PFSK-1 (cell line): ENCODE measurements around the genes SPDYE1, DBNL, AEBP1, YKT6 and DDX56.

DNA sequence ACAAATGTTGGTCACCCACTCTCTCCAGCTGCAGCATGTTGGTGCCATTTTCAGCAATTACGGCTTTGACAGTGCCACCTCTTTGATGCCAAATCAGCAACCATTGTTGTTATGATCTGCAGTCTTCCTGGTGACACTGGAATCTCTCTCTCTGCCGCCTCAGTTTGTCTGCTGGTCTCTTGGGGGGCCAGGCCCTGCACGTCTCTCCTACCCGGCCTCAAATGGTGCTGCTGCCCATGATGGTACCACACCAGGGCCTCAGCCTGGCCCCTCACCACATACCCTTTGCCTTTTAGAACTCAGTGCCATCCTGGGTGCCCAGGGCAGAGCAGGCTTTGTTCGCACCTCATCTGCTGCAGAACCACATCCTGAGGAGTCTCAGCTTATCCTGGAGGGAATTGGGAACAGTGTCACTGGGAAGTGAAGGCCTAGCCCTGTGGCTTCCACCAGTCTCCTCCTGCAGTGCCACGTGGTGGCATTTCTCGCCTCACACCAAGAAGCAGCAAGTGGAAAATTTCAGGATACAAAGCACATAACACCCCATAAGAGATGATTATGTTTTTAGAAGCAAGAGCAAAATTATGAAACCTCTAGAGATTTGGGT is 26.7 kb downstream of the UBE2D4 start:
- RRBS: no CpG with 5 or more reads among the region's 7 CpGs

- RRBS: no CpG with 5 or more reads among the region's 3 CpGs
Measured at GRCh38 chr7:43997658-43998122, at the start of gene SPDYE1. Gene SPDYE1 (plus strand): TSS chr7:43997897.

DNA sequence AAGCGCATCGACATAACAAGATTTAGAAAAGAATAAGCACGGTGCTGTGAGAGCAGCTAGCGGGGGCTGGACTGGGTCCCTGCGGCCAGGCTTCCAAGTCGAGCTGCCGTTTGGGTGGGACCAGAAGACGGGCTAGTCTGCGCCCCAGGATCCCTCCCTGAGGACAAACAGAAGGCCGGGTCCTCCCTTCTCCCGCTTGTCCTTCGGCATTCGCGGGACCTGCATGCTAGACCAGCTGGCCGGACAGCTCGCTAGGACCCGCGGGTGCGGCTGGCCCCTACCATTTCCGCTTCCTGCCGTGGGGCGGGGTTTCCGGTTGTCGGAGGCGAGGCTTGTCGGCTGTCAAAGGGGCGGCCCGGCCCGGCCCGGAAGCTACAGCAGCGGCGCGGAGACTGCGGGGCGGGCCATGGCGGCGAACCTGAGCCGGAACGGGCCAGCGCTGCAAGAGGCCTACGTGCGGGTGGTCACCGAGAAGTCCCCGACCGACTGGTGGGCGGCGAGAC is at the start of gene DBNL:
Gene DBNL, plus strand, starts transcription at position 371 of the 503 bp plus-strand sequence.
- RRBS: 2% methylated on average over 28 of the region's 47 CpGs

DNA sequence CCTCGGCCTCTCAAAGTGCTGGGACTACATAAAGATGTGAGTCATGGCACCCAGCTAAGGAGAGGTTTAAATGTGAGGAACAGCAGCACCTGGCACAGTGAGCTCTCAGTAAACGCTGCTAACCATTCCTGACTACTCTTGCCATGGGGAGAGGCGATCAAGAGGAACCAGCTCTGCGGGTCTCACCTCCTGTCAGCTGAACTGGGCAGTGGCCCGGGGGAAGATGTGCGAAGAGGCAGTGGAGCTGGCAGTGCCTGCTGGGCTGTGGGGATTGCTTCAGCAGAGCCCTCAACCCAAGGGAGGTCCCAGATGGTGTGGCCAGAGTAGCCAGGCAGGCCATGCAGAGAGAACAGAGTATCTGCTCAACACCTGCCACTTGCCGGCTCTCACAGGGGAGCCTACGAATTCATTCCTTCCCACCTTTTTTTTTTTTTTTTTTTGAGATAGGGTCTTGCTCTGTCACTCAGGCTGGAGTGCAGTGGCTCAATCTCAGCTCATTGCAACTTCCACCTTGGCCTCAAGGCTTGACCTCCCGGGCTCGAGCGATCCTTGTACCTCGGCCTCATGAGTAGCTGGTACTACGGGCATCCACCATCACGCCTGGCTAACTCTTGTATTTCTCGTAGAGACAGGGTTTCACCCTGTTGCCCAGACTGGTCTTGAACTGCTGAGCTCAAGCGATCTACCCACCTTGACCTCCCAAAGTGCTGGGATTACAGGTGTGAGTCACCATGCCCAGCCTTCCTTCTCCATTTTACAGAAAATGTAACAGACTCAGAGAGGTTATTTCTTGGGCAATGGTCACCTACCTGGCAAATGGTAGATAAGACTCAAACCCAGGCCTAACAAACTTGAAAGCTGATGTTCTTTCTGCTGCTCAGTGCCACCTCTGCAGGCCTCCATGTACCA is 6.8 kb downstream of the POLM start:
- RRBS: no CpG with 5 or more reads among the region's 16 CpGs

DNA sequence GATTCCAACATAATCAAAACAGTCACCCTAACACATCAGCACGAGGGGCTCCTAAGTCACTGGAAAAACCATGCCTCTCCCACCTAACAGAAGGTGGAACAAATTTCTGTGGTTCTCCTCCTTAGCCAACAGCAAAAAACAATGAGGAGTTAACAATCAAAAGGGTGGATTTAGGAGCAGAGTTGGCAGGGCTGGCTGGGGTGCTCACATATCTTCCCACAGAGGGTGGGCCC is 5.5 kb downstream of the POLM start:
- RRBS: no CpG with 5 or more reads among the region's 1 CpG

DNA sequence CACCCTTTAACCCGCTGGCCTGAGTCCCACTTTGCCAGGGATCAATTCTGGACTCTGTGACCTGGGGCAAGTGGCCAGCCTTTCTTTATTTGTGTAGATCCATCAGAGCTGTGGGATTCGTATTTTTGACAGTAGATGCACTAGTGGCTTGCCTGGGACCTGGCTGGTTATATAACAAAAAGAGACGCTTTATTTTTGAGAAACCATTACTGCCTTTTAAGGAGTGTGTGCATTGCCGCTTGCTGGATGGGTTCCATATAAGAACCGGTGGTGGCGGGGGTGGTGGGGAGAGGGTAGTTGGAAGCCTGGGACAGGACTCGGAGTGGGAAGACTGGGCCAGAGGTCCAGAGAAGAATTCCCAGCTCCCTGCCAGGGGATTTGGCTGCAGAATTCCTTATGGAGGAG is 7.9 kb upstream of the POLM start:
- RRBS: no CpG with 5 or more reads among the region's 7 CpGs

DNA sequence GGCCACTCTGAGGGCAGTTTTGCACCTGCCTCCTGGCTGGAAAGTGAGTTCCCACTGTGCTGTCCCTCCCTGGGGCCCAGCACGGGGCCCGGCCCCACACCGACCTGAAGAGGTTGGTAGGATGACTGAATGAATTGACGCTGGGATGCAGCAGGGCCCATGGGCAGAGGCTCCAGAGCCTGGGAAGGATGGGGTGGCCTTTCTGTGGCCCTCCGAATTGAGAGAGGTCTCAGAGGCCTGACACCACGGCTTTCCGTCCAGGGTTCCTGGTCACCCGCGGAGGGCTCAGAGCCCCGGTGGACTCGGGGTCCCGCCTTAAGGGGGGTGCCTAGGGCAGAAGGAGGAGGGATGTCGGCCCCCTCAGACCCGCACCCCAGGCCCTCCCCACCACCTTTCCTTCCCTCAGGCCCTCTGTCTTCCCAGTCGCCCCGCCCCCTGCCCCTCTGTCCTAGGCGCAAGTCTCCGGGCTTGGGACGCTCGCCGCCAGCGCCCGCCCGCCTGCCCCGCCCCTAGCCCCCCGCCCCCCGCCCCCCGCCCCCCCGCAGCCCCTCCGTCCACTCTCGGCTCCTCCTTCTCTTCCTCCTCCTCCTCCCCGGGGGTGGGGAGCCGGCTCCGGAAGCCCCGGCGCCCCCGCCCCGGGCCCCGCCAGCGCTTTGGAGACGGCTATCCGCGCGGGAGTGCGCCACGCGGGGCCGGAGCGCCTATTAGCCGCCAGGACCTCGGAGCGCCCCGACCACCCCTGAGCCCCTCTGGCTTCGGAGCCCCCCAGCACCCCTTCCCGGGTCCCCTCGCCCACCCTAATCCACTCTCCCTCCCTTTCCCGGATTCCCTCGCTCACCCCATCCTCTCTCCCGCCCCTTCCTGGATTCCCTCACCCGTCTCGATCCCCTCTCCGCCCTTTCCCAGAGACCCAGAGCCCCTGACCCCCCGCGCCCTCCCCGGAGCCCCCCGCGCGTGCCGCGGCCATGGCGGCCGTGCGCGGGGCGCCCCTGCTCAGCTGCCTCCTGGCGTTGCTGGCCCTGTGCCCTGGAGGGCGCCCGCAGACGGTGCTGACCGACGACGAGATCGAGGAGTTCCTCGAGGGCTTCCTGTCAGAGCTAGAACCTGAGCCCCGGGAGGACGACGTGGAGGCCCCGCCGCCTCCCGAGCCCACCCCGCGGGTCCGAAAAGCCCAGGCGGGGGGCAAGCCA is at the start of gene AEBP1:
Gene AEBP1, plus strand, starts transcription at position 645 of the 1,190 bp plus-strand sequence.
- RRBS: 14% methylated on average over 24 of the region's 94 CpGs

DNA sequence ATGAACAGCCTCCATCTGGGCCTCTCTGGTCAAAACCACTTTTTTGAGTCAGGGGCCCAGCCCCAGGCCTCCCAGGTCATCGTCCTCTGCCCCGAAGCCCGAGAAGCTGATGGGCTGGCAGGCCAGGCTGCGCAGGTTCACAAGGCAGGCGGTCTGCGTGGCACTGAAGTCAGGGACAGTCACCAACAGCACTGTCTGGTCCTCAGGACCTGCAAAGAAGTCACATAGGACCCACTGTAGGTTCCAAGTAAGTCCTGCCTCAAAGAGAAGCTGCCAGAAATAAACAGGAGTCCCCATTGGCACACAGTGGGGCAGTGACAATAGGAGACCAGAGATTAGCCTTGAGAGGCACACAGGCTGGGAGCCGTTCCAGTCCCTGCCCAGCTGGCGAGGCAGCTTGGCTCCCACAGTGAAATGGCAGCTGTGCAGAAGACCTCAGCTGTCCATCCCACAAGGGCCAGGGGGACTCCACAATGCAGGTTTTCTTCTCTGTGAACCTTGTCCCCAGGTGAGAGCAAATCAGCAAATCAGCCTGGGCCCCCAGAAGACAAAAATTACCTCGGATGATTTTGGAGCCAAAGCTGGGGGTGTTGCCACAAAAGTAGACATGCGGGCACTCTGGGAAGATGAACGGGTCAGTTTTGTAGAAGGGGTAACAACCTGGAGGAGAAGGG is 8.5 kb downstream of the POLD2 start:
- RRBS: no CpG with 5 or more reads among the region's 11 CpGs

DNA sequence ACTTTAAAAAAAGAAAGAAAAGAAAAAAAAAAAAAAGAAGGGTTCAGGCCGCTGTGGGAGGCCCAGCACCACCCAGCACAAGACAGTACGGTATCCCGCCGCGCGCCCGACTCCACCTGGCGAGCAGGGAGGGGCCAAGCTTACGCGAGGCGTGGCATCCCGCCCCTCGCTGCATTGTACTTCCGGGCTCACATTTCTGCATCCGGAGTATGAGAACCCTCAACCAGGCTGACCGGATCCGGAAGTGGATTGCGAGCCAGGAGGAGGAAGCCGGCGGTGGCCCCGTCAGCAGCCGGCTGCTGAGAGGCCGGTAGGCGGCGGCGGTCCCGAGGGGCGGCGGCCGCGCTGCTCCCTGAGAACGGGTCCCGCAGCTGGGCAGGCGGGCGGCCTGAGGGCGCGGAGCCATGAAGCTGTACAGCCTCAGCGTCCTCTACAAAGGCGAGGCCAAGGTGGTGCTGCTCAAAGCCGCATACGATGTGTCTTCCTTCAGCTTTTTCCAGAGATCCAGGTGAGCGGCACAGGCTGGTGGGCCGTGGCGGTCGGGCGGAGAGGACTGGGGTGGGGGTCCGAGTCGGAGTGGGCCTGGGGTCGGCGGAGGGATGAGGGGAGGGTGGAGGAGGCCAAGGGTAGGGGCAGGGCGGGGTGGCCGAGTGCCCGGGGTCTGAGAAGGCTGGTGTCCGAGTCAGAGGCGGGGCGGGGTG is at the start of gene YKT6:
Gene YKT6, plus strand, starts transcription at position 247 of the 701 bp plus-strand sequence.
- RRBS: 3% methylated on average over 4 of the region's 56 CpGs

DNA sequence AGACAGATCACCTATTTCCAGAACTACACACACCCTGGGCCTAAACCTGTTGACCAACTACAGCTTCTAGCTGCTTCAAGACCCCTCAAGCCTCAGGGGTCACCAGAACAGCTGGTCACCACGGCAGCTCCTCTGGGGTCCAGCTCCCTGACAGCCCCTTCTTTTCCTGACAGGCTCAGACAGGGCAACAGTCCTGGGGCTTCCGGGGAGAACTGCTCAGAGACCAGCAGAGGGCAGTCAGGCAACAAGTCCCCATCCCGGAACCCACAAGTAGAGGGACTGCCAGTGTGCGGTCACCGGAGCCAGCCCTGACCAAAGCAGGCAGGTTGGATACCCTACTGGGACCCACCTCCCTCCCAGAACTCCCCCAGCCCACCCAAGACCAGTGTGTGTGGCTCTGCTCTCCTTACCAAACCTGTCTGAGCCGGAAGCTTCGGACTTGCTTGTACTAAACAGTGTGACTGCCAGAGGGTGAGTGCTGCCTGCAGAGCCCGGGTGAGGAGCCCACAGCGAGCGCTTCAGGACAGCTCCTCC is 40.2 kb downstream of the YKT6 start:
- RRBS: 2% methylated on average over 3 of the region's 10 CpGs

DNA sequence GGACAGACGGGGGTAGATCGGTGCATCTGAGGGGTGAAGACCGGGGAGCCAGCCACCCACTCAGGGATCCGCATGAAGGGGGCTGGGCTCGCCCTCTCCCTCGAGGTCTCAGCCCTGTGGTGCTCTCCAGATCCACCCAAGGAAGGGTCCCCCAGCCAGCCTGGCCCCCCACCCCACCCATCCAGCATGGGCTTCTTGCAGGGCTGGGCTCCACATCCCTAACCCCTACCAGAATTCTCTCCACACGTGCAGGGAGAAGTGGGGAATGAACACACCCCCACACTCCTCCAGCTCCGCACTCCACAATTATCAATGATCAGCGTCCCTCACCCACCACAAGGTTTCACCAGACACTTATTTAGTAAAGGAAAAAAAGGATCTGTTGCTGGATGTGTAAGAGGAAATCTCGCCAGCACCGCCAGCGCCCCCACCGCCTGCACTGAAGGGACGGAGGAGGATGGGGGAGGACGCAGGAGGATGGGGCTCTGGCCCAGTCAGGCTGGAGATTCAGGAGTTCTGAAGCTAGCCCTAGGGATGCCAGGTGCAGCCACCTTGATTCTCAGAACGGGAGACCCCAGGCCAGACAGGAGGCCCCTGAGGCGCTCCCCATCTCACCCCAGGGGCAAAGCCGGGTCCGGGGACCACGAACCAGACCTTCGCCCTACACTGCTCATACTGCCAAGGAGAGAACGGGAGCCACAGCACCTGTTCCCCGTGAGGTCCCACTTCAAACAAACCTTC is 1.4 kb downstream of the CAMK2B start:
- RRBS: no CpG with 5 or more reads among the region's 23 CpGs

GRCh38 chr7:44573310-44574564 is at the start of gene DDX56:
Gene DDX56 (minus strand): TSS chr7:44573908.
- RRBS: 1% methylated on average over 23 of the region's 85 CpGs

- RRBS: 3% methylated on average over 7 of the region's 21 CpGs
Measured at GRCh38 chr7:44581257-44581860, 672 bp downstream of the TMED4 start.

DNA sequence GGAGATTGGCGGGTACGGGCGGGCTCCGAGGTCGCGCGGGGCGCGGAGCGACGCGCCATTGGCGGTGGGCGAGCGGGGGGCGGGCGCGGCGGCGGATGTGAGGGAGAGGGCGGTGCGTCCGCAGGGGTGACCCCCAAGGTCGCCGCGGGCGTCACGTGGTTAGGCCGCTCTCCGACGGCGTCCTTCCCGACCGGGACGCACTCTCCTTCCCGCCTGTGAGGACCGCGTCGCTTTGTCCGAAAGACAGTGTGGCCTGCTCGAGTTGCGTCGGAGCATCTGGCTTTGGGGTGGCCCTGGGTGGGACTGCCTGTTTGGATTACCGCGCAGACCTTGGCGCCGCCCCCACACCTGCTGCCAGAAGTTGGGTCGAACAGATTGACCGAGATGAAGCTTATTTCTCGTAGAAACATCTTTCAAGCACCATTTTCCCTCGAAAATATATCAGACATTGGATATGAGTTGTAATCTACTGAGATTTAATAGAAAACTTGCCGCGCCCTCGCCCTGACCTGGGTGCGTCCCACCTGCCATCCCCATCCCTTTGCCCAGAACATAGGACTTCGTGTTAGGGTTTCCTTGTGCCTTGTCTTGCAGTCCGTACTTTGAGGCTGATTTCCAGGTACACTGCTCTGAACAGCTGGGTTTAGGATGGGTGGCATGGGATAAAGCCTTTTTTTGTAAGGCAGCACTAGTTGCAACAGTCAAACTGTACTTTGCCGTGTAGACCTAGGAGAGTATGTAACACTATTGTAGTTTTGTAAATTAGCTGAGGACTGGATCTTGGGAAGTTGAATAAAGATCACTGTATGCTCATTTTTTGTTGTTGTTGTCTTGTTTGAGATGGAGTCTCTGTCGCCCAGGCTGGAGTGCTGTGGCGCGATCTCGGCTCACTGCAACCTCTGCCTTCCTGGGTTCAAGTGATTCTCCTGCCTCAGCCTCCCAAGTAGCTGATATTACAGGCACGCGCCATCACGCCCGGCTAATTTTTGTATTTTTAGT is 758 bp downstream of the OGDH start:
- RRBS: no CpG with 5 or more reads among the region's 66 CpGs

DNA sequence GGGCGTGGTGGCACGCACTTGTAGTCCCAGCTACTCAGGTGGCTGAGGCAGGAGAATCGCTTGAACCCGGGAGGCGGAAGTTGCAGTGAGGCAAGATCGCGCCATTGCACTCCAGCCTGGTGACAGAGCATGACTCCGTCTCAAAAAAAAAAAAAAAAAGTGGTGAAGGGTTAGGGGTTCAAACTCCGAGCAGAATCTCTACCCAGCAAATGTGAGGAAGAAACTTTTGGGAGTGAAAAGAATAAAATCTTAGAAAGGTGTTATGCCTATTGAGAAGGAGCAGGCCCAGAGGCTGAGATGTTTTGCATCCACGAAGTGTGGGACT is 53.1 kb upstream of the ZMIZ2 start:
- RRBS: no CpG with 5 or more reads among the region's 10 CpGs

DNA sequence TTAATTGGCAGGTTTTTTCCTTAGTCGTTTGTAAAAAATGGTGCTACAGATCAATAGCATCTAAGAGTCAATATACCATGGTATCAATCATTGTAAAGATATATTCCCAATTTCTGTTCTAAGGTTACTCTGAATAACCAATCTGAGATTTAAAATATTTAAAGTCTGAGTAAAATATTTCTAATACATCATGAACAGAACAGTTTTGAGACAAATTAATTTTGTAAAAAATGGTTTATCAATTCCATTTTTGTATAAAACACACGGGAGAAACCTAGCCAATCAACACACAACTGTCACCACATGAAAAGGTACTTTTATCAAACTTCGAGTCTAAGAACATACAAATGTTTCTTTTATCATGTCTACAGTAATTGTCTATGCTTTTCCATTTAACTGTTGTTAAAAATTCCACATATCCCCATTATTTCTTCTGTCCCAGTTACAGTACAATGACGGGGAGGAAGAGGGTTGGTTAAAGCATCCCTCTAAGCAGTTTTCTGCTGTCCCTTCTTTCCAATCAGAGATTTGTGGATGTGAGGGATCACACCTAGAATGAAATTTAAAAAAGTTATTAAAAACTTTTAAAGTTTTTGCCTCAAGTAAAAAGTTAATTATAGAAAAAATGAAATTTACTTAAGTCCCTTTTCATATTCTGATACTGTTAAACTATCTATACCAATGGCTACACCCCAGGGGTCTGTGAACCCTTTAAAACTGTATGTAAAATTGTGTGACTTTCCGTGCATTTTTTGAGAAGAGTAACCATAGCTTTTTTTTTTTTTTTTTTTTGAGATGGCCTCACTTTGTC is 13.7 kb downstream of the H2AZ2 start:
- RRBS: no CpG with 5 or more reads among the region's 5 CpGs

DNA sequence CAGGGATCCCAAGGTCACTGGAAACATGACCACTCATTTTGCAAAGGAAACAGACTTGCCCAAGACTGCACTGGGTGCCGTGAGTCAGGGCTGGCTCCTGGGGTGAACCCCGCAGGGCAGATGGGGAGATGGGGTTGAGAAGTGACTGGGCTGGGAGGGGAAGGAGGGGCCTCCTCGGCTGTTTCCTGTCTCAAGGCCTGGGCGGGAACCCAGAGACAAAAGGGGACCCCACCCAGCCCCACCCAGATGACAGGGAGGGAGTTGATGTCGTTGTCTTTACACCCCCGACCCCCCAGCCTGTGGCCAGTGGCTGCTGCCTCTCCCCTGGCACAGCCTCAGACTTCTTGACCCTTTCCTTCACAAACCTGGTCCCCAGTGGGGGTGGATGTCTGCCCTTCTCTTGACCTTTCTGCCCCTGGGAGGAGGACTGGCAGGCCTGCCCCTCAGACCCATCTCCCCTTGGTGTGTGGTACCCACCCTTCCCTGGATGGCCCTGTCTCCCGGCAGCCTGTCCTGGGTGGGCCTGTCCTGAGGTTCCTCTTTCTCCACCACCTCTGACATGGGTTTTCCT is 1.4 kb downstream of the MYO1G start:
- RRBS: no CpG with 5 or more reads among the region's 7 CpGs

GRCh38 chr7:44984358-44984942 is 5.6 kb upstream of the MYO1G start:
- RRBS: no CpG with 5 or more reads among the region's 4 CpGs

- RRBS: no CpG with 5 or more reads among the region's 12 CpGs
Measured at GRCh38 chr7:45068125-45068898, 20.5 kb downstream of the NACAD start.

DNA sequence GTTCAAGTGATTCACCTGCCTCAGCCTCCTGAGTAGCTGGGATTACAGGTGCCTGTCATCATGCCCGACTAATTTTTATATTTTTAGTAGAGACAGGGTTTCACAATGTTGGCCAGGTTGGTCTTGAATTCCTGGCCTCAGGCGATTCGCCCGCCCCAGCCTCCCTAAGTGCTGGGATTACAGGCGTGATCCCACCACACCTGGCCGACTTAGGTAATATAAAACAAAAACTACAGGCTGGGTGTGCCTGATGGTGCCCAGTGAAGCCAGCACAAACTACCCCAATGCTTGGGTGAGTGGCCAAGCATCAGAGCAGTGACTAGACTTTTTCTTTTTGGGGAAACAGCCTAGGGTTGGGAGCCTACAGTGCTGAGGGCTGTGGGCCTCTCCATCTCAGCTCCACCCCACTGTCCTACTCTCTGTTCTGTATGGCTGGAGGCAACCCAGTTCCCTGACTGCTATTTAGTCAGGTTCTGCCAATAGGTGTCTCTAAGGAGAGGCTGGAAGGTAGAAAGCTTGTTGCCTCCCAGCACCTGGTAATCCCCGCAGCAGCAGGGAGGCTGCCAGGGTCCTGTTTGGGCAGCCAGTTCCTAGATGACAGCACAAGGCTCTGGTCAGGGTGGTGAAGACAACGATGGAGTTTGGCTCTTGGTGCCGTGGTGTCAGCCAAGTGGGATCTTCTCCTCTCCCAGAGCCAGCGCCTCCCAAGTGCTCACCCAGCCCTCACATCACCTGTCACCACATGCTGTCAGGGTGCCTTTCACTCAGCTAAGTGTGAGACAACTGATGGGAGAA is 10.4 kb upstream of the NACAD start:
- RRBS: no CpG with 5 or more reads among the region's 10 CpGs